Daoy (cell line): ENCODE measurements around the gene PPP5C.

DNA sequence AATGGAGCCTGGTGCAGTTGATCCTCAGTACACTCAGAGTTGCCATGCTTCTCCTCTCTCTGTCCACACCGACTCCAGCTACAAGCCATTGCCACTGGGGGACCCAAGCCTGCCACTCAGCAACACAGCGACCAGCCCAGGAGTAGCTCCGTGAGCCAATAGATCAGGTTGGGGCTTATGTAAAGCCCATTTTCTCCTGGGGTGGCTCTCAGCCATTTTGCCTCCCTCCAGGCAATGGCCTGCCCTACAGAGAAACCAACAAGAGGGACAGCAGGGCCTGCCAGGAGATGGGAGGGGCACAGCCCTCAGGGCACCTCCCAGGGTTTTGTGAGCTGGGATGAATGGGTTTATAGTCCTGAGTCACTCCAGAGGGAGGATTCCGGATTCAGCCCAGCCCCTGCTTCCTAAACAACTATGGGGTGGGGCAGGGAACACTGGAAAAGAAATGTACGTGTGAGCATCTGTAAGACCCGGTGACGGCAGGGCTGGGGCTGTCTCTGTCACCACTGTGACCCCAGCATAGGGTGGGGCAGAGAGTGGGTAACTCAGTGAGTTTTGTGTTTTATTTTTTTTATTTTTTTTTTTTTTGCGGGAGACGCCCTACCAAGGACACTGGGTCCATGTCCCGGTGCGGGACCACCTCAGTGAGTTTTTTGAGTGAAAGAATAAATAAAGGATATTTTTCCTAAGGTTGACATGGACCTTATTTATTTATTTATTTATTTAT lies 36.4 kb downstream of the OPA3 start:
- RAMPAGE, long total RNA = no peak

DNA sequence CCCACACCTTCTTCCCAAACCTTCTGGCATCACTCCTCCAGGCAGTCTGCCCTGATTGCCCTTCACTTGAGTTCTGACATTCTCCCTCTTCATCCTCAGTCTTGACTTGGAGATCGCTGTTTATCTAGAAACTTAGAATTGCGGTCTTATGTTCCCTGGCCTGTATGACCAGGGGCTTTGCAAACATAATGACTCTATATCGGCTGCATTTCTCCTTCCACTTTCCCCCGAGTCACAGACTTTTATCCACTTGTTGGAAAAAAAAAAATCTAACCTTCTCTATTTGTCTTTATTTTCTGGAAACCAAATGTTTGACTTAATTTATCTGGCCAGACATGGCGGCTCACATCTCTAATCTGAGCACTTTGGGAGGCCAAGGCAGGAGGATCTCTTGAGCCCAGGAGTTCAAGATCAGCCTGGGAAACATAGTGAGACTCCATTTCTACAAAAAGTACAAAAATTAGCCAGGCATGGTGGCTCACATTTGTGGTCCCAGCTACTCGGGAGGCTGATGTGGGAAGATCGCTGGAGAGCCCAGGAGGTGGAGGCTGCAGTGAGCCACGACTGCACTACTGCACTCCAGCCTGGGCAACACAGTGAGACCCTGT lies 5.4 kb upstream of the OPA3 start:
- RAMPAGE, long total RNA = no peak

DNA sequence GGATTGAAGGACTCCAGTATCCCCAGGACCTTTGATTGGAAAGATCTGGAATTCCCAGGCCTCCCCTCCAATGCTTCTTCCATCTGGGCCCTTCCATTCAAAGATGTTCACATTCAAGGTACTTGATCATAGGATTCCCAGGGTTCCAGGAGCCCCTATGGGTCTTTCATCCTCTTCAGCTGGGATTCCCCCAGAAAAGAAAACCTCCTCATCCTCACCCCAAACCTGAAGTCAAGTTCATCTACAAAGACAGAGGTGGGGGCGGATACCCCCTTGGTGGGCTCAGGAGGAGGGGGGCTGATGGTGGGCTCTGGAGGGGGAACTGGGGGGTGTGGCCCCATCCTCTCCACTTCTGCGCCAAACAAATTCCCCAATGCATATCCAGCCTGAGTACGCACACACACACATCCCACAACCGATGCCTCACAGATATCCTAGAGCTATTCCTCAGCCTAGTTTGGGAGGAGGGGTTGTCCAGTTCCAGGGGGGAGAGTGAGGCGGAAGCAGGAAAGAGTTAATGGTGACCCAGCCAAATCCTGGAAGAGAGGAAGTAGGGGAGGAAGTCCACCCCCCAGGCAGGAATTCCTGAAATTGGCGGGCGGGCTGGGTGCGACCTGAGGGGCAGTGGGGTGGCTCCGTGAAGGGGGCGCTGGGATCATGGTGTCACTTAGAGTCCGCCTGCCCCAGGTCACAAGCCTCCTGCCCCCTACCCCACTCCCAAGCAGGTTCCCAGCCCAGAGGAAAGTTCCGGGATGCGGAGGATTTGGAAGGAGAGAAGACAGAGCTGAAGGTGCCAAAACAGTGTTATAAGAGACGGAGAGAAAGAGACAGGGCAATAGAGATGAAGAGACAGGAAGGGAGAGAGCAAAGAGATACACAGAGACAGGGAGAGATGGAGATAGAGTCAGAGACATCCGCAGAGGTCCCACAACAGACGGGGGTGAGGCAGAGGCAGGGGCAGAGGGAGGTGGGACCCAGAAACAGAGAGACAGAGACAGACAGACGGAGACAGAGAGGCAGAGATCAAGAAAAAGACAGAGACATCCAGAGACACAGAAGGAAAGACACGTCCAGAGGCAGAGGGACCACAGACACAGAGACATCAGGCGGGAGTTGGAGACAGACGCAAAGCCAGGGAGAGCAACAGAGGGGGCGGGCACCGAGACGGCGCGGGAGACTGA lies 810 bp downstream of the GPR4 start:
- RAMPAGE, long total RNA = no peak

GRCh38 chr19:45687307-45687799 lies 4.4 kb downstream of the SNRPD2 start:
- RAMPAGE, long total RNA = no peak

DNA sequence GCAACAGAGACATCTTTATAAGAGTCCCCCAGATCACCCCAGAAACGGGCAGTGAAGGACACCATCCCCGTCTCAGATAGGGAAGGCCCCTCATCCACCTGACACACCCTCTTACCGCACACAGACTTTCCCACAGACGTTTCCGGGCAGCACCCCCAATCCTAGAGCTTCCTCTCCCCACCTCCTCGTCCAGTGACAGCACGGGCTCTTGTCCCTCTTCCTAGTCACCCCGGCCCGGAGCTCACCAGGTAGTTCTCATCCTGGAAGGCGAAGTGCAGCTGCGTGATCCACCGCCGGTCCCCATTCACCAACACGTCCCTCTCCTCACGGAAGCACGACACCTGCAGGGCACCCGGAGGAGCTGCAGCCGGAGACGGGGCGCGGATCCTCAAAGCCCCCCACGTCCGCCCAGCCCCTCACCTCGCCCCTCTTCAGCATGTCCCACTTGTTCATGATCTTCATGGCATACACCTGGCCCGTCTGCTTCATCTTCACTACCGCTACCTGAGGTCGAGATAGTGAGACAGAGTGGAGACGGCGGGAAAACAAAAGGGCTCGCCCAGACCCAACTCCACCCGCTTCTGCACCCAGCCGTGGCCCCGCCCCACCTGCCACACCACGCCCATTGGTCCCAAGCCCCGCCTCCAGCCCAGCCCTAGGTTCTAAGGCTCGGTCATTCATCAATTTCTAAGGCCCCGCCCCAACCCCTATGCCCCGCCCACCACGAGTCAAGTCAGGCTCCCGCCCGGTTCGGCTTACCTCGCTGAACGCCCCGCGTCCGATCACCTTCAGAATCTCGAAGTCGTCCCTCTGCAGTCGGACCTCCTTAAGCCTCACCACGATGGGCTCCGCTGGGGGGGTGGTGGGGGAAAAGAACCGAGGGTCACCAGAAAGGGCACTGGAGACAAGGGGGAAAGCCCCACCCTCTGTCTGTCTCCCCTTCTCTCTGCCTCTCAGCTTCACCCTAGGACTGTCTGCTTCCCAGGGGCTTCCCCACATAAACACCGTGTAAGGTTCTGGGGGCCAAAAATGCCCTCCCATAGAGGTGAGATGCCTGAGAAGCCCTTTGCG lies 2.9 kb downstream of the DMPK start:
- RAMPAGE, long total RNA = no peak

- RAMPAGE, long total RNA = no peak
These were observed 1.7 kb upstream of the RSPH6A start for GRCh38 chr19:45816453-45817616.

- RAMPAGE, long total RNA = no peak
These were observed 14.9 kb upstream of the RSPH6A start for GRCh38 chr19:45829802-45830671.

- RAMPAGE, long total RNA = no peak
These were observed 23.3 kb upstream of the RSPH6A start for GRCh38 chr19:45838272-45838888.

DNA sequence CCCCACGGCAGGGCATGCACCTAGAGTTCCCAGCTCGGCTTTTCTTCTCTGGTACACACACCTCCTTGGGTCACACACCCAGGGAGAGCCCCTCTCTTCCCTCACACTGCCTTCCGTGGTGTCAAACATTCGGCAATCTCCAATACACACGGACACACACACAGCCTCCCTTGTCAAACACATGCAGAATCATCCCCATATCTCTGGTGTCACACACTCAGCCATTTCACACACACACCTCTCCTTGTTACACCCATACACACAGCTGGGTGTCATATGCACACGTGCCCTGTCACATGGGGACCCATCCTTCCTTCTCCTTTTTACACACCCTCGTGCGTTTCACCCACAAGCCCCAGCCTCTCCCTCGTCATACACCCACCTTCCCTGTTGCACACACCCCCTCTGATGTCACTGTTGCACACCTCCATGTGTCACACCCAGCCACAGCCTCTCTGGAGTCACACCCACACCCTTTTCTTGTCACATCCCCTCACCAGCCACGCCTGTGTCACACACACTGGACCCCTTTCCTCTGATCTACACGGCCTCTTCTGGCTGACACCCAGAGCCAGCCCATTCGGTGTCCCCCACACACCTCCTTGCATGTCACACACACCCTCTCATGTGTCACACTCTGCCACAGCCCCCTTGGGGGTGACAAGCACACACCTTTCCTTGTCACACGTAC lies 1.7 kb downstream of the NOVA2 start:
- RAMPAGE, long total RNA = no peak

GRCh38 chr19:45999295-46000506 lies 4.4 kb downstream of the CCDC61 start:
- RAMPAGE, long total RNA = no peak

DNA sequence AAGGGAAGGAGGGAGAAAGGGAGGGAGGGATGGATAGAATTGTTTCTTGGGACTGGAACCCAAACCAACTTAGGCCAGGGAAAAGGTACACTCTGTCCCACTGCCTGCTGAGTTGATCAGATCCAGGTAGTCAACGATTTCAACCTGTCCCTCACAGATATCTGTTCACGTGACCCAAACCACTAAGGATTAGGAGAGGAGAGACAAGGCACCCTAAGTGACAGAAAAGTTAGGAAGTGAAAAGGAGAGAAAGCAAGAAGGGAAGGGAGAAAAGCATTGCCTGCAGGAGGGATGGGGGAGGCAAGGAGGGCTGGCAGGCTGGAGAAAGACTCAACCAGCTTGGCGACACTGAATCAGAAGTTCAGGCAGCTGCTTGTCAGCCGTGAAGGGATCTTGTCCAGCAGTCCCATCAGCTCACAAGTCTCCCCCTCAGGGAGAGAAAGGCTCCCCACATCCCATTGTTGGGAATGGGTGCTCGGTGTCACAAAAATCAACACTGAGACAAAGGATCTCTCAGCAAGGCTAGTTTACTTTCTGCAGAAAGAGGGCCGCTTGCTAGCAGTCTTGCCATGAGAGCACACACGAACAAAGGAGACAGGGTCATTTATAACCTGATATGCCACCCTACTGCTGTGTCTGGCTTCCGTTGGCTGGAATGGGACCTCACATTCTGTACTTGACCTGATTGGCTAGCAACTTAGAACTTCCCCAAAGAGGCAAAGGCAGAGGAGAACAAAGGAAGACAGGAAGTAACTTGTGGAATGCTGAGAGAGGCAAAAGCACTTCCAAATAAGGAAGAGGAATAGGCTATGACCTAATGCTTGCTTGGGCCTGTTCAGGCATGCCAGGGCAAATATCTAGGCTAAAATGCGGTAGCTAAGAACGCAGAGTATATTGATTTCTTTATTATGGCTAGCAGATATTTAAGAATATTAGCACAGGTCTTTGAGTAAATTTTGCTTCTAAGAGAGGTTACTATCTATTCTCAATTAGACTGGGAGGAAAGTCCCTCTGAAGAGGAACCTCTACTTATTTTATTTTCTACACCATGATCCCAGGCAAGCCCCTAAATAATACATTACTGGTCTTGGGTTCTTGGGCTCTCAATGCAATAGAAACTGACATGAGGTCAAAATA lies 8.6 kb upstream of the IGFL3 start:
- RAMPAGE, long total RNA = no peak

DNA sequence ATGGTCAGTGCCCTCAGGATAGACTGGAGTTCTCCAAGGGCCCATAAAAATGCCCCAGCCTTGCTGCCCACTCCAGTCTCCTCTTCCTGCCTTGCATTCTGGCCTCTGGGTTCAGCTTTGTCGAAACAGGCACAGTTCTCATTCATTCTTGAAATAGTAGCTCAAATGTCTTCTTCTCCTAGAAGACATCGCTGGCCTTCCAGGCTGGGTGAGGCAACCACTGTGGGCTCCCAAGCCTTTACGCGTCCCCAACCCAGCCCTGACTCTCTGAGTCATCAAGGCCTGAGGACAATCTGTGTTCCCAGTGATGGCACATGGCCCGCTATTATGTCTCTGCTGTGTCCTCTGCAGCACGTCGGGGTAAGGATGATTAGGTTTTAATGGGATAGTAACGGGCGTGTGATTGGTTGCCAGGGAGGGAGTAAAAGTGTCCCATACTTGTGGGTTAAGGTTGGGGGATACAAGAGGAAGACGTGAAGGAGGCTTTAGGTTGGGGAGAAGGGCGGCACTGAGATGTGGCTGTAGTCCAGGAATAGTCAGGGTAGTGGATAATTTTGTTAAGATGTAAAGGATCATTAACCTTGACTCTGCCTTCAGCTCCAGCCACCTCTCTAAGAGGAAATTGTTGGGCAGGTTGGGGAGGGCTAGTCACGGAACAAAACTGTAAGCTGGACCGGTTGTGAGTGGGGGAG lies 28.1 kb upstream of the IGFL1 start:
- RAMPAGE, long total RNA = no peak

DNA sequence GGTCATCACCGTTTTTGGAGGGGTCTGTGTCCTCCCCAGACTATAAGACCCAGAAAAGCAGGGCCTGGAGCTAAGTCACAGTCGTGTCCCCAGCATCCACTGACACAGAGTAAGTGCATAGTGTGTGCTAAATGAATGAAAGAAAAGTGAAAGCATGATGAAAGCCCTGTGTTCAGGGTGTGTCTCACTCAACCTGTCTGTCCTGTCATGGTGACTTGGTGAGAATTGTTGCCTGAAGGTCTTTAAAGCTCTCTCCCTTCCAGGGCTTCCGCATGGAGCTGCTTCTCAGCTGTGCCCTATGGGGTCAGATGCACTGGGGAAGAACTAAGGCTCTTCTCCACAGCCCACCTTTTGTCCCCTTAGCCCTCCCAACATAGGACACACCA lies 20.5 kb upstream of the IGFL1 start:
- RAMPAGE, long total RNA = no peak

- RAMPAGE, long total RNA = start-site peak on the plus strand at chr19:46347074-46347094, 795 and 252 reads in 2 replicates
These were observed at the start of gene PPP5C for GRCh38 chr19:46346575-46347850. PPP5C (plus strand) TSS chr19:46347087.

GRCh38 chr19:46351050-46351568 lies 4.2 kb downstream of the PPP5C start:
- RAMPAGE, long total RNA = no peak

DNA sequence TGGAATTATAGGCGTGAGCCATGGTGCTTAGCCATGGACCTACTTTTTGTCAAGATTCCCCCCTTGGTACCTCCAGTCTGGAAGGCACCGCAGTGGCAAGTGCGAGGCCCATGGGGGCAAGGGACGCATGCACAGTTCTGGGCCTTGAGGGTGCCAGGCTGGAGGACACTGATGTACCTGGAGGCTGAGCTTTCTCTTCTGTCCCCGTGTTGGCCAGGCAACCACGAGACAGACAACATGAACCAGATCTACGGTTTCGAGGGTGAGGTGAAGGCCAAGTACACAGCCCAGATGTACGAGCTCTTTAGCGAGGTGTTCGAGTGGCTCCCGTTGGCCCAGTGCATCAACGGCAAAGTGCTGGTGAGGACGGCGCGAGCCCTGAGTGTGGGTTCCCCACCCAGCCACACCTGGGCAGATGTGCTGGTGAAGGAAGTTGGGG lies 26.5 kb downstream of the CCDC8 start:
- RAMPAGE, long total RNA = no peak

DNA sequence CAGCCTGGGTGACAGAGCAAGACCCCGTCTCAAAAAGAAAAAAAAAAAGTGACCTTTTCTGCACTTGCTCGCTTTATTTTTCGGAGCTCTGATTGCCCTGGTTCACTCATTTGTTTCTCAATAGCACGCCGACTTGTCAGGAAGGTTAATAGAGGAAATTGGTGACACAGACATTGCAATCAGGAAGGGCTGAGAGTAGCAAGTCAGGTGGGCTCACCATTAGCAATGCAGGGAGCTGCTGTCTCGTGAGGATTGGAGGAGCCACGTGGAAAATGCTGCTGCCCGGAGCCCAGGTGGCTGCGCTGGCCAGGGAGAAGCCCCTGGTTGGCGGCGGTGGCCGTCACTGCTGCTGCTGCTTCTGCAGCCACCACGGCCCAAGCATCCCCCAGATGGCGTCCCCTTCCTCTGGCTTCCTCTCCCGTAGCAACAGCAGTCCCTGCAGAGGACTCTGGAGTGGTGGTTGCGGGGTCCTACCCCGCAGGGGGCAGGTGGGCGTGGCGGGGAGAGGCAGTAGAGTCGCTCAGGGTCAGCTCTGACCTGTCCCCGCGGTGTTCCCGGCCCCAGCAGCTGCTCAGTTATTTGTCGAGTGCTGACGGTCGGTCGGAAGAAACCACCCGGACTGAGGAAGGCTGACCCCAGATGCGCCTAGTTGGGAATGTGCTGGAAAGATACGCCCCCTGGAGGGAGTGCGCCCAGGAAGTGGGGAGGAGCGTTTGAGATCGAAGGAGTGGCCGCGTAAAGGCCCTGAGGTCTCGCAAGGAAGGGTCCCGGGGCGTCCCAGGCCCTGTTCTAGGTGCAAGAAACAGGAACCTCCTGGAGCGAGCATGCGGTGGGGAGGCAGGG lies 9.5 kb downstream of the CCDC8 start:
- RAMPAGE, long total RNA = no peak

GRCh38 chr19:46609693-46610523 lies 8.8 kb downstream of the CALM3 start:
- RAMPAGE, long total RNA = no peak

- RAMPAGE, long total RNA = no peak
These were observed 1.3 kb downstream of the PTGIR start for GRCh38 chr19:46623351-46624221.

GRCh38 chr19:46722653-46723917 lies 6.2 kb upstream of the PRKD2 start:
- RAMPAGE, long total RNA = no peak